Measurements from ENCODE around the genes BMP8B and ZMPSTE24.

DNA sequence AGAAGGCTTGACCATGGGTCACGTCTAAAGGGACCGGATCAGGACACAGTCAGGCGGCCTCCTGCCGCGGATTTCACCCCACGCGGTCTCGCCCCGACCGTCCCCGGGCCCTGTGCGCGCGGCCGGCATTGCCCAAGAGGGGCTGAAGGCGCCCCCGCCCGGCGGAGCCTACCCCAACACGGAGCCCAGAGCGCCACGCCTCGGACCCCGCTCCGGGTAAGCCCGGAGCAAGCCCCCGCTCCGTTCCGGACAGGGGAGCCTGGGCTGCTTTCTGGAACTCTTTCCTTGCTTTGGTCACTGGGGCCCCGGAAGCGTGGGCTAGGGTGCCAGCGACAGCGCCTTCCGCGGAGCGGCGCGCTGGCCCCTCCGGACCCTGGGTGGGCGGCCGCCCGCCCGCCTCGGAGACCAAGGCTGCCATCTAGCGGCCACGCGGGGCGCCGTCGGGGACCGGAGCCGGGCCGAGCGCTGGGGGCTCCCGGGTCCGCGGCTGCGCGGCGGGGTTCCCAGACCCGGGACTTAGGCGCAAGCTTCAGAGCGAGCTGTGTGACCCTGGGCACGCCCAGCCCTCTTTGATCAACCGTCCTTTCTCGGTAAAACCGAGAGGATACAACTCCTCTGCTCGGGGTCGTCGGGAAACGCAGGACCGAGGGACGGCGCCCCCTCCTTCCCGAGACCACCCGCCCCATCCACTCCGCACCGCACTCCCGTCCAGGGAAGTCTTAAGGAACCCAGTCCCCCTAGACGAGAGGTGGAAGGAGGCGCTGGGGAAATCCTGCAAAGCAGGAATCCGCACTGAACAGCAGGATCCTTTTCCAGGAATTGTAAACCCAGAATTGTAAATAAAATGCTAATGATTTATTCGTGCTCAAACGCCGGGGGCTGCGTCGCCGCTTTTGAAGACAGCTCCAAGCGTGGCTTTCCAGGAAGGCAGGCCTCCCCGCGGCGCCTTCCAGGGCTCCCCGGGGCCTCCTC is 41.4 kb downstream of the RRAGC start:
- RRBS = 8% methylated on average over 49 of the region's 93 CpGs

DNA sequence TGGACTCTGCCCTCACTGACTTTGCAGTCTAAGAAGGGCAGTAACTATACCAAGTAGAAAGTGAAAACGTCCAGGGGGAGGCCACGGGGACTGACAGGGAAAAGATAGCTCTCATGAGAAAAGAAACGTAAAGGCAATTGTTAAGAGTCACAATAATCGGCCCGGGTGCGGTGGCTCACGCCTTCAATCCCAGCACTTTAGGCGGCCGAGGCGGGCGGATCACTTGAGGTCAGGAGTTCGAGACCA is 2.1 kb downstream of the RRAGC start:
- RRBS = no CpG with 5 or more reads among the region's 12 CpGs

DNA sequence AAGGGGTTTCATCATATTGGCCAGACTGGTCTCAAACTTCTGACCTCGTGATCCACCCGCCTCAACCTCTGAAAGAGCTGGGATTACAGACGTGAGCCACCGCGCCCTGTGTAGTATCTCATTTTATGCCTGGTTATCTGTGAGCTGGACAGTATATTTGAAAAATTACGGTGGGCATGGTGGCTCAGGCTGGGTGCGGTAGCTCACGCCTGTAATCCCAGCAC is 16.8 kb upstream of the NDUFS5 start:
- RRBS = no CpG with 5 or more reads among the region's 8 CpGs

DNA sequence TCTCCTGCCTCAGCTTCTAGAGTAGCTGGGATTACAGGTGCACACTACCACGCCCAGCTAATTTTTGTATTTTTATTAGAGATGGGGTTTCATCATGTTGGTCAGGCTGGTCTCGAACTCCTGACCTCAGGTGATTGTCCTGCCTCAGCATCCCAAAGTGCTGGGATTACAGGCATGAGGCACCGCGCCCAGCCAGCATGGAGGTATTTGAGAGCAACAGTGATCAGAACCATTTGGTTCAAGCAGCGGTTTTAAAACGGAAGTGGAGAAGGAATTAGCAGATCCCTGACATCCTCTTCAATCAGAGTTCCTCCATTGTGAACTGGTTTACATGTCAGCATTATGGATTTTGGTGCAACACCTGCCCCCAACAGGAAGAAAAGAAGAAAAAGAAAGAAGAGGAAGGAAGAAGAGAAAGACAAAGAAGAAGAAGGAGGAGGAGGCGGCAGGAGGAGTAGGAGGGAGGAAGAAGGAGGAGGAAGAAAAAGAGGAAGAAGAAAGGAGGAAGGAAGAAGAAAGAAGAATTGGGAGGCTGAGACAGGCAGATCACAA is 17.2 kb downstream of the NDUFS5 start:
- RRBS = no CpG with 5 or more reads among the region's 7 CpGs

GRCh38 chr1:39317039-39317510 is 112.6 kb downstream of the MACF1 start:
- RRBS = no CpG with 5 or more reads among the region's 8 CpGs

- RRBS = no CpG with 5 or more reads among the region's 4 CpGs
These were observed 92.7 kb upstream of the BMP8A start for GRCh38 chr1:39398622-39399326.

DNA sequence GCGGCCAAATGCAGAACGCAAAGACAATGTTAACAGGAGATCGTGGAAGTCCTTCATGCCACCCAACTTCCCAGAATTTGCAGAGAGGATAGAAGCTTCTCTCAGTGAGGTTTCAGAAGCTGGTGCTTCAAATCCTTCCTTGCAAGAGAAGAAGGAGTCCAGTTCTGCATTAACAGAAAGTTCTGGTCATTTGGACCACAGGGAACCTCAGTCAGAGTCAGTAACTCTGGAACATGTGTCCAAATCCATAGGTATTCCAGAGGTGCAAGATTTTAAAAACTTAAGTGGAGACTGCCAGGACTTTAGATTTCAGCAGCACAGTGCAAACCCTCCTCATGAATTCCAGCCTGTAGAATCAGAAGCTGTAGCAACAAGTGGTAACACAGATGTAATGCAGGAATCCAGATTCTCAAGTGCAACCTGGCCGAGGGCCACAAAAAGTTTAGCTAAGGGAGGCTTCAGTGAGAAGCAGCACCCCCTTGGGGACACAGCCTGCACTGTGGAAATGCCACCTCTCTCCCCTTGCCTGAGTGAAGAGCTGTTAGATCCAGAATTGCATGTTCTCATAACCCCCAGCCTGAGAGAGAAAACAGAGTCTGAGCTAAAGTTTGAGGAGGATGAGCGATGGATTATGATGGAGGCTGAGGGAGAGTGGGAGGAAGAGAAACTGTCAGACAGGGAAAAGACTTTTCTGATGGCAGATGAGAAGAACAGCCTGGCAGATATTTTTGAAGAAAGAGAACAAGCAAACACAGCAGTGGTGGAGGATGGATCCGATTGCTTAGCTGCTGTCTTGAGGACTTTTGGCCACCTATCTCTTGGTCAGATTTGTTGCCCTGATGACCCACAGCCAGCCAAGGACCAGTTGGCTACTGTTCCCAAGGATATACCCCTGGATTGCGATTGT is 80.6 kb upstream of the BMP8A start:
- RRBS = no CpG with 5 or more reads among the region's 7 CpGs

DNA sequence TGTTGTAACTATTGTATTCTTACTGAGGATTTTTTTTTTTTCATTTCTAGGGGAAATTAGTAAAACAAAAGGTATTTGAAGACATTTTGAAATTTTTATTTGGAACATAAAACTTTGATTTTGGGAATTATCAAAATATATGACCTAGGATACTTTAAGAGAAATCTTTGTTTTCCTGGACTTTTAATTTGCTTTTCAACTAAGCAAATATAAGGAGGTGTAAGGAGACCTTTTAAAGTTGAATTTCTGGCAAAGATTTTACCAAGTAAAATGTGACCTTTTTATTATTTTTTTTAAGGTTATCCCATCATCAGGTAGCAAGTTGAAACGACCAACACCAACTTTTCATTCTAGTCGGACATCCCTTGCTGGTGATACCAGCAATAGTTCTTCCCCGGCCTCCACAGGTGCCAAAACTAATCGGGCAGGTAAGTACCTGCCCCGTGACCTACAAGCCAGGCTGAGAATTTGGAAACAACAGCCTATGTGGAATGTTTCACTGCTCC is 7.1 kb upstream of the BMP8A start:
- RRBS = no CpG with 5 or more reads among the region's 5 CpGs

DNA sequence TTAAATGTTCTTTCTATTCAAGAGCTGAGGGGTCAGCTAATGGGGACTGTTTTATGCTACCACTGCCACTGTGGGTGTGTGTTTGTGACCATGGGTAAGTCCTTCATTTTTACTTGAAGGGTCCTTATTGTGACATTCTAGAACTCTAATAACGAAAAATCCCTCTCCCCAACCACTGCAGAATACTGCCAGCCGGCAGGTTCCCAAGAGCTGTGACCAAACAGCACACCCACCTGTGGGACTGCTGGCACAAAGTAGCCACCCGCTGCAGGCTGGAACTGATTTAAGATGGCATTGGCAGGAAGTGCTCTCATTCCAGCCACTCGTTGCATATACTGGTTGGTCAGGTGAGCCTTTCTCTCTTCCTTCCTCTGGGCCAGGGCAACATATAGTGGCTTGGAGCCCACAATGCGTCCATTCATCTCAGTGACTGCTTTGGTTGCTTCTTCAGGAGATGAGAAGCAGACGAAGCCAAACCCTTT is 11.7 kb downstream of the PABPC4 start:
- RRBS = no CpG with 5 or more reads among the region's 6 CpGs

GRCh38 chr1:39788436-39789803 is at the start of gene BMP8B:
Gene BMP8B (minus strand): TSS chr1:39788865.
- RRBS = 2% methylated on average over 30 of the region's 148 CpGs

- RRBS = no CpG with 5 or more reads among the region's 4 CpGs
These were observed 42.1 kb downstream of the TRIT1 start for GRCh38 chr1:39840938-39841829.

GRCh38 chr1:39898268-39899563 is 3.0 kb downstream of the MYCL start:
- RRBS = no CpG with 5 or more reads among the region's 18 CpGs

GRCh38 chr1:39927449-39928025 is 25.8 kb upstream of the MYCL start:
- RRBS = no CpG with 5 or more reads among the region's 3 CpGs

GRCh38 chr1:40059907-40060405 is 19.4 kb downstream of the CAP1 start:
- RRBS = no CpG with 5 or more reads among the region's 5 CpGs

DNA sequence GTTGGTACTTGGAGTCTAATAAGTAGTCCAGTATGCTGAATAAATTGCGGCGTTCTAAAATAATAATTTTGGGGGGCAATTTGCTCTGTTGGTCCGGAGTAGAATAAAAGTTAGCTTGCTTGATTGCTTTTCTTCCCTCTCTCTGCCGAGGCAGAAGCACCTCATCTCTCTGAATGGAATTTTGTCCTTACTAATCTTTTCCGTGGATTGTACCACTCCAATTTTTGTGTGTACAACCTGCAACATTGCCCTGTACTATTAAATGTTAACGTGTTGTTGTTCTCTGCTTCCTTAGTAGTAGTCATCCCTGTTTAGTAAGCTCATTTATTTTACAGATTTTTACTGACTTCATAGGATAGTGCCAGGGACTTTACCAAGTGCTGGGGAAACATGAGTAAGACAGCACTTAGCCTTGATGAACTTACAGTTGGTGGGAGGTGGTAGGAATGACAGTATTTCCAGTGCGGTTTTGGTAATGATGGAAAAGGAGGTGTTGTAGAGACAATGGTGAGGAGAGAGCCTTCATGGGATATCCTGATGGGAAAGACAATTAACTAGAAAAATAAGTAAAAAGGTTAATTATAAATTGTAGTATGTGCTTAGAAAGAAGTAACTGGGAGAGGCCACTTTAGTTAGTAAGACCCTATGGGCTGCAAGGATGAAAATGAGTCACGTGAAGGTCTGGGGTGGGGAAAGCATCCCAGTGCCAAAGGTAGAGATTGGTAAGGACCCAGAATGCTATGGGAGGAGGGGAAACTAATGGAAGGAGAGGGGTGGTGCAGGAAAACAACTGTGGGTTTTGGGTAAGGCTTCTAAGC is 1.6 kb downstream of the RLF start:
- RRBS = no CpG with 5 or more reads among the region's 8 CpGs

- RRBS = 2% methylated on average over 4 of the region's 49 CpGs
These were observed at the start of gene ZMPSTE24 for GRCh38 chr1:40257618-40258408. Gene ZMPSTE24 (plus strand): TSS chr1:40258236.

DNA sequence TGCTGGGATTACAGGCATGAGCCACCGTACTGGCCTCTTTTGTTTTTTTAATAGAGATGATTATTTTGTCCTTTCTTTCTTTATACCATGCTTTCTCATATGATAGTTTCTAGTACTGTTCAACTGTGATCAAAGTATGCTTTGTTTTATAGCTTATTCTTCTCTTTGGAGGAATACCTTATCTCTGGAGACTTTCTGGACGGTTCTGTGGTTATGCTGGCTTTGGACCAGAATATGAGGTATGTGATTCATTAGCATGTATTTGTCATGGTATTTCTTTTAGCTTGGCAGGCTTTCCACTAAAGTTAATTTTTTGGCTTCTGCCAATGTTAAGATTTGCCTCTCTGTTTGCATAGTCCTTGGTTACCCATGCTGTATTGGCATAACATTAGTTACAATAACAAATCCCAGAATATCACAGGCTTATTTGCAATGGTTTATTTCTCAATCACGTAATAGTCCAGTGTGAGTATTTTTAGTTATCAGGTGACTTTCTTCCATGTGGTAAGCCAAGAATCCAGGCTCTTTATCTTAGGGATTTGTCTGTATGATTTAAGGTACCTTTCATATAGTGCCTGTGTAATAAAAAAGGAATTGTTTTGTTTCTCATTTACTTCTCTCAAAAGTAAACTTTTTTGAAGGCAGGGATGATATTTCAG is 9.7 kb downstream of the ZMPSTE24 start:
- RRBS = no CpG with 5 or more reads among the region's 3 CpGs